Subcutaneous preadipocyte (primary cell): ENCODE data around the genes CDC42EP2 and ZNRD2.

GRCh38 chr11:65305600-65306406, 8.9 kb upstream of the CDC42EP2 start:
- CAGE, long polyA plus RNA: no peak

GRCh38 chr11:65314279-65315178, at the start of gene CDC42EP2:
TSS of gene CDC42EP2 (plus strand) at chr11:65314866.
- CAGE, long polyA plus RNA: no peak

- CAGE, long polyA plus RNA: no peak
Measured at GRCh38 chr11:65382894-65383042, 322 bp upstream of the SLC25A45 start.

DNA sequence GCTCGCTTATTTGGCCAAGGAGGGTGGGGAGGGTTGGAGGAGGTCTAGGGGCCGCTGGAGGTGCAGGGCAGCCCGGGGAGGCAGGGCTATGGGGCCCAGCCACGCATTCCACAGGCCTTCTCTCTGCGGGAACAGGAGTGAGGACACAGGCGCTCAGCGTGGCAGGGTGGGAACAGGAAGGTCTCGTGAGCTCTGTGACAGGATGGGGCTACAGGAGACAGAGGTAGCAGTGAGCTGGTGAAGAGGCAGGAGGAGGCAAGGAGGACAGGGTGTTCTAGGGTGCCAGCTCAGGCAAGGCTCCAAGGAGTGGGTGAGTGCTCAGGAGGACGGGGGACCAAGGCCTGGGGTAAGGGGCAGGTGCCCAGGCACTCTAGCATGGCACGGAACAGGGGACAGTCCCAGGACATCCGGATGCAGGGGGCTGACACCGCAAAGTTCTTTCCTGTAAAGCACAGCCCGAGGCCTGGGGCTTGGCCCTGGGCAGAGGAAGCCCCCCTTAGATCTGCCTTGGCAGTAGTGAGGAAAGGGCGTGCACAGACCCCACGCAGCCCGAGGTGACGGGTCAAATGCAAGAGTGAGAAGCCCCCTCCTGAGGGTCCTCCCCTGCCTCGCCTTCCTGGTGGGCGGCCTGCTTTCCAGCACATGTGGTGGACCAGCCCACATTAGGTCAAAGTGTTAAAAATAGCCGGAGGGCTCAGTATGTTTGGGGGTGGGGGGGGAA, 31.4 kb downstream of the FRMD8 start:
- CAGE, long polyA plus RNA: no peak

DNA sequence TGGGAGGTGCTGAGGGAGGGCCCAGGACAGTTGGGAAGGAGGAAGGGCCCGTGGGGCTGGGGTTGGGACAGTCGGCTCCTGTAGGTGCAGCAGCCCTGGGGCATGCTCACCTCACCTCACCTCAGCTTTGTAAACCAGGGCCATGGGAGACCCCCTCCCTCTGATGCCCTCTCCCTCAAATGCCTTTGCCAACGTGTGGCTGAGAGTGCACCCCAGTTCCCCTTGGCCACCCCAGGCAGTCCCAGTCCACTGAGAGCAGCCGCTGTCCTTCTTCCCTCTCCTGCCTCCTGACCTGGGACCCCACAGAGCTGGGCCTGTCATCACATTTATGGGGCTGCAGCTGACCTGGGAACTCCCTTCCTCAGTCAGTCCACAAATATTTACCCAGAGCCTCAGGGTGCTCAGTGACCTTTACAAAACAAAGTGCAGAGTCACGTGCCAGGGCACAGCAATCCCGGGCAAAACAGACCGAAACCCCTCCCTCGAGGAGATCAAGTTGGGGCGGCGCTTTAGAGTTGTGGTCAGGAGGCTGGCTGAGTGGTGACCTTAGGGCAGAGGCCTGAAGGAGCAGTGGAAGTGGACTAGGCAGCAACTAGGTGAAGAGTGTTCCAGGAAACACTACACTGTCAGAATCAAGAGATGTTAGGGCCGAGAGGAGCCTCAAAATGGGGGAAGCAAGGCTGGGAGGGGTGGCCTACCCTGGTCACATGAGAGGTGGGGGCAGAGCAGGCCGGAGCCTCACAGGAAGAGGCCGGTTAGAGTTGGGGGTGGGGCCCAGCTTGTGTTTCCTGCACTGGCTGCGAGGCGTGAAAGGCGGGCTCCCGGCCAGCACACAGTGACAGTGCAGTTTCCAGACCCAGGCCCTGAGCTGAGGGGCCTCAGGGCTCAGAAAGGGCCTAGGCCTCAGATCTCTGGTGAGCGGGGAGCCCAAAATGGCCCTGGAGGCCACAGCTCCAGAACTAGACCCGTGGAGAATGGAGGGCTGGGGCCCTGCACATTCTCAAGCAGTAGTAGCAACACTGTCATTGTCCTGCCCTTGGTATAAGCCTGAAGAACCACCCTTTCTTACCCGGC, 32.3 kb downstream of the FRMD8 start:
- CAGE, long polyA plus RNA: no peak

DNA sequence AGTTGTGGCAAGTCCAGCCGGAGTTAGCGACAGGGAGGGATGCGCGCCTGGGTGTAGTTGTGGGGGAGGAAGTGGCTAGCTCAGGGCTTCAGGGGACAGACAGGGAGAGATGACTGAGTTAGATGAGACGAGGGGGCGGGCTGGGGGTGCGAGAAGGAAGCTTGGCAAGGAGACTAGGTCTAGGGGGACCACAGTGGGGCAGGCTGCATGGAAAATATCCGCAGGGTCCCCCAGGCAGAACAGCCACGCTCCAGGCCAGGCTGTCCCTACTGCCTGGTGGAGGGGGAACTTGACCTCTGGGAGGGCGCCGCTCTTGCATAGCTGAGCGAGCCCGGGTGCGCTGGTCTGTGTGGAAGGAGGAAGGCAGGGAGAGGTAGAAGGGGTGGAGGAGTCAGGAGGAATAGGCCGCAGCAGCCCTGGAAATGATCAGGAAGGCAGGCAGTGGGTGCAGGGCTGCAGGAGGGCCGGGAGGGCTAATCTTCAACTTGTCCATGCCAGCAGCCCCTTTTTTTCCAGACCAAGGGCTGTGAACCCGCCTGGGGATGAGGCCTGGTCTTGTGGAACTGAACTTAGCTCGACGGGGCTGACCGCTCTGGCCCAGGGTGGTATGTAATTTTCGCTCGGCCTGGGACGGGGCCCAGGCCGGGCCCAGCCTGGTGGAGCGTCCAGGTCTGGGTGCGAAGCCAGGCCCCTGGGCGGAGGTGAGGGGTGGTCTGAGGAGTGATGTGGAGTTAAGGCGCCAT, 36.5 kb downstream of the FRMD8 start:
- CAGE, long polyA plus RNA: no peak

DNA sequence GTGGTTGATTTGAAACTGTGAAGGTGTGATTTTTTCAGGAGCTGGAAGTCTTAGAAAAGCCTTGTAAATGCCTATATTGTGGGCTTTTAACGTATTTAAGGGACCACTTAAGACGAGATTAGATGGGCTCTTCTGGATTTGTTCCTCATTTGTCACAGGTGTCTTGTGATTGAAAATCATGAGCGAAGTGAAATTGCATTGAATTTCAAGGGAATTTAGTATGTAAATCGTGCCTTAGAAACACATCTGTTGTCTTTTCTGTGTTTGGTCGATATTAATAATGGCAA, 39.0 kb downstream of the FRMD8 start:
- CAGE, long polyA plus RNA: no peak

GRCh38 chr11:65430497-65430928, 44.1 kb downstream of the FRMD8 start:
- CAGE, long polyA plus RNA: no peak

DNA sequence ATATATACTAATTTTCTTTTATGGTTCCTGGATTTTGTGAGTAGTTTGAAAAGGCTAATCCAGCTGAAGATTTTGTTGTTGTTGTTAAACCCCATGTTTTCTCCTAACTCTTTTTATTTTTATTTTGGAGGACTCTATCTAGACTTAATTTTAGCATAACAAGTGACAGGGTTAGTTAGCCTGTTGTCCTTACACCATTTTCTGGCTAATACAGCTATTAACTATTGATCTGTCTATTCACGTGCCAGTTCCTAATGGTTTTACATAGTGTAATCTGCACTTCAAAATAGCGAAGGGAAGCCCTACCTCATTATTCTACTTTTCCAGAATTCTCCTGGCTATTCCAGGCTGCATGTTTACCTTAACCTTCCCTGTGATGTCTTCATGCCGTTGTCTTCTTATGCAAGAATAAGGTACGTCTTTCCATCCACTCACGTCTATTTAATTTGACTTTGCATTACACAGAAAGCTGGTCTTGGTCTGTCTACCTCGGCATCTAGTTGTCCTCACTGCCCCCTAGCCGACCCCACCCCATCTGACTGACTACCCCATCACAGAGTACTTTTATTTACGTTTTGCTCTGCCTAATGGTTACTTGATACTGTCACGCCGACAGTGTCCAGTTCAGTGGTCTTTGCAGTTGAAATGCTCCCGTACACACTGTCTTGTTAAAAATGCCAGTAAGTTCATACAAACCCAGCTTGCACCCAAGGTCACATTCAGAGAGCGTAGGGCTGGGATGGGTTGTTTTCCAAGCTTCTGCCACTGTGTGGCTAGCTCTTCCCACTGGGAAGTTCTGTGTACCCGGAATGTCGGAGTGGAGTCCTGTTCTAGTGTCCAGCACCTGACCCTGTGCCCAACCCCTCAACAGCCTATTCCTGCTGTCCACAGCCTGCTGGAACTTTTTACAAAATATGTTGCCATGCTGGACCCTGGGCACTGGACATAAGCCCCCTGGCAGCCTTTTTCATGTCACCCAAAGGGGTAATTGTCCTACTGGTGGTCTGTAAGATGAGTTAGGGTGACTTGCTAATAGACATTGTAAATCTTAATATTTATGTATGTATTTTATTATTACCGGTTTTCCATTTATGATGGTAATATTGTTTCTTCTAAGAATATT, 51.2 kb downstream of the FRMD8 start:
- CAGE, long polyA plus RNA: no peak

DNA sequence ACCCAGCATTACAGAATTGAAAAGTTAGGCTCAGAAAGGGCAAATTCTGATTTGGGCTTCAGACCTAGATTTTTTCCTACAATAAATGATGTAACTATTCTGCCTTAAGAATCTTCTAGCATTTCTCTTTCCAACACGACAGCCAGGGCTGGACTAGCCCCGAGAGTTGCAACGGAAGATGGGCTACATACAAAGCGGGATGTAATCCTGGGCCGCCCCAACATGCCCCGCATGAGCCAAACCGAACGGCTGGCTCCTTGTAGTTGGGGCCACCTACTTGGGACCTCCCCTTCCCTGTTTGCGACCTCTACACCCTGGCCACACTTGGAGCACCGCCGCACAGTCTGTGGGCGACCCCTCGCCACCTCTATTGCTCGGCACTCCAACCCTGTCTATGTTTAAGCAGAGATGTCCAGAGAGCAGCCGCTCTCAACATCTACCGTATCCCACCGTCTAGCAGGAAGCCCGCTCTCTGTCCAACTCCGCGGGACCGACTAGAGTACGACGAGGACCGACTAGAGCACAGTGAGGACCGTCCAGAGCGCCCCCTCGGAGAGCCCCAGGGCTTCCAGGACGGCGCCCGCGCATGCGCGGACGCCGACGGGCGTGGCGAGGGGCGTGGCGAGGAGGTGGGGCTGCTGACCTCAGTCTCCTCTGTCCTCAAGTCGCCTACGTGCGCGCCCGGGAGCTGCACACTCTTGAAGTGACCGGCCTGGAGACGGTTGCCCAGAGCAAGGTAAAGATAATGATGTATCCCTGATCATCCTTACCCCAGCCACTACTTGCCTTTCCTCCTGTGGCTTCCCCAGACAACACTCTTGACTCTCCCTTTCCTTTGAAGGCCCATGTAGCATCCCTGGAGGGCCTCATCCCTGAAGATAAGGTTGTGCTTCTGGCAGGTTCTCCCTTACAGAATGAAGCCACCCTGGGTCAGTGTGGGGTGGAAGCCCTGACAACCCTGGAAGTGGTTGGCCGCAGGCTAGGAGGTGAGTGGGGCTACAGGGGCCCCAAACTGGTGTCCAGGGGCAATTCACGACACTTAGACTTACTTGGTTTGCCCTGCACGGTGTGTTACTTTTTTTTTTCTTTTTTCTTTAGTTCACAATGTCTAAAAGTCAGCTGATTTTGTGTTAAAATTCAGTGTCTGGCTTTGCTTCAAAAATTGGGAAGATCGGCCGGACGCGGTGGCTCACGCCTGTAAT, 68.6 kb downstream of the FRMD8 start:
- CAGE, long polyA plus RNA: no peak

DNA sequence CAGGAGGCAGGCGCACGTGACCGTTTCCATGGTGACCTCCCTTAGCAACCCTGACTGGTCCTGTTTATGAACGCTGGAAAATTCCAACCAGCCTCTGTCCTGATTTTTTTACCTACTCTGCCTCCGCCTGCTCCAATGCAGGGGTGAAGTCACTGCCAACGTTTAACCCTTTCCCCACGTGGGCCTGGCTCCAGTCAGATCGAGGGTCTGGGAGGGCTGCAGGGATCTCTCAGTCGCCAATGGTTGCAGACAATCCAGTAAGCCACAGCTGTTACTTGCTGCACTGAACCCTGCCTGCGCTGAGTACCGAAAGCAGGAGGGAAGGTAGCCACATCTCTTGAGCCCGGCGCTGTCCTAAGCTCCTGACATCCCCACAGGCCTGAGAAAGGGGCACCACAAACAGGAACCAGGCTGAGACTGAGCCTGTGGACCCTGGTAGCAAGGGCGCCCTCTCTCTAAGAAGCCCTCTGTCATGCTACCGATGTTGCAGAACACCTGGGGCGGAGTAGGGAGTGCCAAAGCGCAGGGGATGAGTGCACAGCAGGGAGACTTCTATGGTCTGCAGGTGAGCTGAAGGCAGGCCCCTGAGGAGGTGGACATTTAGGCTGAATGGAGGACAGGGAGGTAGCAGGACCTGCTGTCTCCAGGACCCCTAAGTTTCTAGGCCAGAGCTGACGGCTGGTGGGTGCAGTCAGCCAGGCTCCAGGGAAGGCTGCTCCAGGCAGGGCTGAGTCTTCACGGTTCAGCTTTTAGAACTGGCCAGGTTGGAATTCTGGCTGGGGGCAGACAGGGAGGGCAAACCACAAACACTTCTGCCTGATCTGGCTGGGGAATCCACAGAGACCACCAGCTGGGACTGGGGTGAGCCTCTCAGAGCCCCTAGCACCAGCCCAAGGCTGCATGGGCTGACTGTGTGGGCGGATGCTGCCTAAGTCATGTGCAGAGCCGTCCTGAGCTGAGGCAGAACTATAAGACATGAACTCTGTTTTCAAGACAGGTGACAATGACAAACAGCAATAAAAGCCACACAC, 36.8 kb upstream of the SCYL1 start:
- CAGE, long polyA plus RNA: no peak

DNA sequence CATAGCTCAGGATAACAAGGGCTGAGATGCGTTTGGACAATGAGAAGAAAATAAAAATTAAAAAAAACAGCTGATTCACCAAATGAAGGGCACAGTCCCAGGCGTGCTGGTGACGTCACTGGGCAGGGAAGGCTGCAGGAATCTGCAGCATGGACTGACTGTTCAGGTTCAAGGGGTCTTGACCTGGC, 36.2 kb upstream of the SCYL1 start:
- CAGE, long polyA plus RNA: no peak

- CAGE, long polyA plus RNA: no peak
Measured at GRCh38 chr11:65501054-65501295, 23.9 kb upstream of the SCYL1 start.

GRCh38 chr11:65521931-65522589, 2.8 kb upstream of the SCYL1 start:
- CAGE, long polyA plus RNA: no peak

- CAGE, long polyA plus RNA: start-site peak on the plus strand at chr11:65570473-65570489, 1,014 and 83 reads in 2 replicates
Measured at GRCh38 chr11:65569384-65570681, at the start of gene ZNRD2. TSS of gene ZNRD2 (plus strand) at chr11:65570477.

DNA sequence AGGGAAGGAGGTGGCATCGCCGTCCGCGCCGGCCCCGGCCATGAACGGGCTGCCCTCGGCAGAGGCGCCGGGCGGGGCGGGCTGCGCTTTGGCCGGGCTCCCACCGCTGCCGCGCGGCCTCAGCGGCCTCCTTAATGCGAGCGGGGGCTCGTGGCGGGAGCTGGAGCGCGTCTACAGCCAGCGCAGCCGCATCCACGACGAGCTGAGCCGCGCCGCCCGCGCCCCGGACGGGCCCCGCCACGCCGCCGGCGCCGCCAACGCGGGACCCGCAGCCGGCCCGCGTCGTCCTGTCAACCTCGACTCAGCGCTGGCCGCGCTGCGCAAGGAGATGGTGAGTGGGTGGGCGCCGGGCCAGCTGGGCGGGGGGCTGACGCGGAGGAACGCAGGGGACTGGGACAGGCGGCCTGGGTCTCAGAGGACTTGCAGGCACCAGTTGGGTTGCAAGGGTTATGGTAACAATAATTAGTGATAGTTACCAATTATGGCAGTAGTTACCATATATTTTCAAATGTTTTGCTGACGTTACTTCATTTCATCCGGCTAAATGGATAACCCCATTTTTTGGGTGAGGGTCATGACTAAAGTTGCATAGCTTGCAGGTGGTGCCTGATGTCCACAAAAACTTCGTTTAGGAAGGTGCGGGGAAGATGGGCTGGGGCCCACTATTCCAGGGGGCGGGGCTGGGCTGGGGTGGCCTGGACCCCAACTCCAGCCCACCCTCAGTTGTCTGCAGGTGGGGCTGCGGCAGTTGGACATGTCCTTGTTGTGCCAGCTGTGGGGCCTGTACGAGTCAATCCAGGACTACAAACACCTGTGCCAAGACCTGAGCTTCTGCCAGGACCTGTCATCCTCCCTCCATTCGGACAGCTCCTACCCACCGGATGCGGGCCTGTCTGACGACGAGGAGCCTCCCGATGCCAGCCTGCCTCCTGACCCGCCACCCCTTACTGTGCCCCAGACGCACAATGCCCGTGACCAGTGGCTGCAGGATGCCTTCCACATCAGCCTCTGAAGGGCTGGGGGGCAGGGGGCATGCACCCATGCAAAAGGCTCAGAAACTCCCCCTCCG, 626 bp downstream of the FAM89B start:
- CAGE, long polyA plus RNA: no peak

GRCh38 chr11:65582241-65582863, 6.5 kb downstream of the EHBP1L1 start:
- CAGE, long polyA plus RNA: no peak

- CAGE, long polyA plus RNA: no peak
Measured at GRCh38 chr11:65606455-65607645, 7.2 kb downstream of the MAP3K11 start.

- CAGE, long polyA plus RNA: no peak
Measured at GRCh38 chr11:65621203-65621785, 5.7 kb downstream of the PCNX3 start.

- CAGE, long polyA plus RNA: no peak
Measured at GRCh38 chr11:65643680-65644271, 5.9 kb downstream of the SIPA1 start.